Measurements from ENCODE around the gene FECH.

- RRBS: no CpG with 5 or more reads among the region's 5 CpGs
Observed at GRCh38 chr18:55224134-55225142, 265.2 kb upstream of the CCDC68 start.

DNA sequence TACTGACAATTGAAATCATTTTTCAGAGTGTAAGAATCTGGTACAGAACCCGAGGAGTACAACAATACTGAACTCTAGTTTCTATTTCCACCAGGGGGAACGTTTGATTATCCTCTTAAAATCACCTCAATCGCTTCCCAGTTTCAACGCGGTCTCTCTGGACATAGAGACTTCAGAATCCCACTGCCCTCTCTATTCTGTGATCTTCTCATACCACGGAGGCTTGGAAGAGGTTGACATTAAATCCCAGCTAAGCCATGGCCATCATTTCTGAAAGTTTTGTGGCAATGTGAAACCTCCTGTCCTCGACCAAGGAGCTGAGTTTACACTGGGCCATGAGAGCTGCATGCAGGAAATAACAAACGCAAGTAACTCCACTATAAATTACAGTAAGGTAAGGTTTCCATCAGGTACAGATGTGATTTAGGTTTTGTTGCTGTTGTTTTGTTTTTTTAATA is 299.5 kb upstream of the CCDC68 start:
- RRBS: no CpG with 5 or more reads among the region's 8 CpGs

DNA sequence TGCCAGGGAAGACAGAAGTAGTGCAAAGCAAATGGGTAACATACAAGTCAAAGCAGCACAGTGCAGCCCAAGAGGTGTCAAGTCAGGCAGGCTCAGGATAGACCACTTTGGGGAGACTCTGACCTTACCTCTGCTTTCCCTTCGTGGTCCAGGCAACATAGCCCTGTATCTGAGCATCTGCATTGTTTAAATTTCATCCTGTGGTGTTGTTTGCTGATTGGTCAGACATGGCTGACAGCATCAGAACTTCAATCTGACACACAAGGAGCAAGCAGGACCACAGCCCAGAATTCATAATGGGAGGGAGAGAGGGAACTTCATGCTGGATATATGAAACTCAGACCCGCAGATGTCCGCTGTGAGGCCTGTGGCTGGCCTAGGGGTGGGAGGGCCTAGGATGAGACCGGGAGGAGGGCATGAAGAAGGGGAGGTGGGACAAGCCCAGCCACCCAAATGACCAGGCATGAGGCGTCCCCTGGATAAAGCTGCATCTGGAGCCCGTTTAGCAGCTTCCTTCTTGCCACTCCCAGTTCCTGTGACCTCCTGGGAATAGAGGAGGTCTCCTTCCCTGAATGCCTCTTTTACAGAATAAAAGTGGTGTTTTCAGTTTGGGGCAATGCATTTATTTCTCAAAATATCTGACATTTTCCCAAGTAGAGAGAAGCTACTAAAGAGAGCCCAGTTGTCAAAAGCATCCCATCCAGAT is 285.6 kb downstream of the TCF4 start:
- RRBS: no CpG with 5 or more reads among the region's 6 CpGs

GRCh38 chr18:55405856-55406325 is 182.1 kb downstream of the TCF4 start:
- RRBS: no CpG with 5 or more reads among the region's 4 CpGs

- RRBS: no CpG with 5 or more reads among the region's 2 CpGs
Observed at GRCh38 chr18:55579542-55579775, 8.5 kb downstream of the TCF4 start.

- RRBS: no CpG with 5 or more reads among the region's 3 CpGs
Observed at GRCh38 chr18:55777571-55778088, 189.6 kb upstream of the TCF4 start.

GRCh38 chr18:55795039-55795469 is 207.1 kb upstream of the TCF4 start:
- RRBS: no CpG with 5 or more reads among the region's 1 CpG

DNA sequence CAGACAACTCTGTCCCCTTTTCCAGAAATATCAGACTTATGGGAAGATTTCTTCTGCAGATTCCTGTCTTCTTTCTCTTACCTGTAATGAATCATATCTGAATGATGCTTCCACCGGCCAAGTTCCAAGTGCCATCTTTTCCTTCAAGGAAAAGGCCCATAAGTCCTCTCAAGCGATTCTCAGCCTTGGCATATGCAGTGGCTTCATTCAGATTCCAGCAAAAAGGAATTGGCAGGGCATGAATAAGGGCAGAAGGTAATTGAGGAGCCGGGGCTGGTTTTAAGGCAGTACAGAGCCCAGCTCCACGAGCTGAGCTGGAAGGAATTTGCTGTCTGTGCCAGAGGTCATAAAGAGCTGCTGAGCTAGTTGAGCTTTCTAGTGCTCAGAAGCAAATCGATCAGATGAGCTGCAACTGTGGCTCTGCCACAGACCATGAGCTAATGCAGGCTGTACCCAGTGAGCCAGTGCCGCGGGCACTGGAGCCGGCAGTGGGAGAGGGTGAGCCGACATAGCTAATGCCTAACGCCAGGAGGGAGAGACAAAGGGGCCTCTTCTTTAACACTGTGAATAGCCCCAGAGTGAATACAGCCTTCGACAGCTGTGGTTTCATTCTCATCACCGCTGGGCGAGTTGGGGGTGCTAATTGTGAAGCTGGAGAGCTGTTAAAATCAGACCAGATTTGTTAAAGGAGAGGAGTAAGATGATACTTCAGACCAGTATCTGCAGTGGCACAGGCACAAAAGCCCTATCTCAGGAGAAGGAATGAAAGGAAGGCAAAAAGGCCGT is 410.0 kb upstream of the TCF4 start:
- RRBS: no CpG with 5 or more reads among the region's 14 CpGs

DNA sequence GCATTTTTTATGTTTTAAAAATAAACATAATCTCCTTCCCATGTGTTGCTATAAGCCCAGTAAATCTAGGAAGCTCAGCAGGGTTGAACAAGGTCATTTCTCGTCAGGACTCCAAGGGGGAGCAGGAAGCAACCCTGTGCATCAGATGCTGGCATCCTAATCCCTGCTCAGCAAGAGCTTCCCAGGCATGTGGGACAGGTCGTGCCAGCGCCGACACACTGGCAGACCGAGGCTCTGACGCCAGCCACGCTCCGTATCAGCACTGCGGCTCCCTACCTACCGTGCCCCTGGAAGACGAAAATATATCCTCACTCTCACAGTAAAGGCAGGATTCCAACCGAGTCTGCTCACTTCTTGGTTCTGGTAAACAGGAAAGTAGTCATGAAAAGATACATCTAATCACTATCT is 61.5 kb downstream of the TXNL1 start:
- RRBS: no CpG with 5 or more reads among the region's 12 CpGs

- RRBS: no CpG with 5 or more reads among the region's 6 CpGs
Observed at GRCh38 chr18:56980150-56981396, 166.3 kb upstream of the BOD1L2 start.

- RRBS: no CpG with 5 or more reads among the region's 3 CpGs
Observed at GRCh38 chr18:57258507-57258806, 93.9 kb upstream of the ST8SIA3 start.

GRCh38 chr18:57428686-57429451 is 6.3 kb upstream of the ONECUT2 start:
- RRBS: 3% methylated on average over 28 of the region's 69 CpGs

DNA sequence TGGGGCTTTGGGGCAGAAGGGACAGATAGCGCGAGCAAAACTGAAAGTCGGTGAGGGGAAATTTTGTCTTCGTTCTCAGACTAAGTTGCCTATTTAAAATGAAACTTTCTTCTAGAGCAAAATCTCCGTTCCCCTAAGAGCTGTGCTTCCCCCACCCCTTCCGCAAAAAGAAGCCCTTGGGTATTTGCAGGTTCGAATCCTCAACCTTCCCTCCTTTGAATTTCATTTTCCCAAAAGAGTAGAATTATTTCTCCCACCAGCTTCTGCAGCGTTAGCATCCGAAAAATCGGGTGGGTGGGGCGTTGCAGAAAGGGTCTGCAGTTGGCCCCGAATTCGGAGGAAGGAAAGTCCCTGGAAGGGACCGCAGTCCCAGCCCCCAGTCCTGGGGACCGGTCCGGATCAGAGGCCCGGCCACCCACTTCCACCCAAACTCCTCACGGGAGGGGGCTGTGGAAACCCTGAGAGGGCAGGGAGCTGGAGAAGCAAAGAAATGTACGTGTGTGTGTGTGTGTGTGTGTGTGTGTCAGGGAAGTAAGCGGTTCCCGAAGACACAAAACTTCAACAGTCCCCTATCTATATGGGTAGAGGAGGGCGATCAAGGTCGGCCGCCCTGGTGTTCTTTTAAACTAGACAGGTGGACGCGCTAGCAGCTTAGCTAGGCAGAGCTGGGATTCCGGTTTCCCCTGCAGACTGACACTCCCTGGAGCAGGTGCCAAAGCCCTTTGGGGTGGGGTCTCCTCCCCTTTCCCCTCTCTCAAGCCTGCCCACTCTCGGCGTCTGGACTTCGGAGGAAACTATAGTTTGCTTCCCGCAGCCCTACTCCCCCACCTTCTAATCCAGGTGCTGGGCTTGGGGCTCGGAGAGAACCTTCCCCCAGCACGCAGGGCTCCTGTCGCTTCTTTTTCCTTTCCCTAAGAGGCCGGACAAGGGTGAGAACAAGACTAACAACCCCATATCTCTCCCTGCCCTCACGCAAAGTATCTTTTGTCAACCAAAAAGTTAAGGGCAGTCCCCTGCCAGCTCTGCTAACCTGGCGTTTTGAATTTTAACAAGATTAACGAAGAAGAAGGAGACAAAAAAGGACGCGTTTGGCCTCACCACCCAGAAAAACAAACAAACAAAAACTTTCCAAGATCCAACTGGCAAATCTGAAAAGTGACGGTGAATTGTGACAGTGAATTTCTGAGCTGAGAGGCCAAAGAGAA is 4.9 kb upstream of the ONECUT2 start:
- RRBS: no CpG with 5 or more reads among the region's 41 CpGs

- RRBS: no CpG with 5 or more reads among the region's 10 CpGs
Observed at GRCh38 chr18:57433933-57434228, 1.3 kb upstream of the ONECUT2 start.

GRCh38 chr18:57437602-57438385 is 2.6 kb downstream of the ONECUT2 start:
- RRBS: 1% methylated on average over 7 of the region's 60 CpGs

DNA sequence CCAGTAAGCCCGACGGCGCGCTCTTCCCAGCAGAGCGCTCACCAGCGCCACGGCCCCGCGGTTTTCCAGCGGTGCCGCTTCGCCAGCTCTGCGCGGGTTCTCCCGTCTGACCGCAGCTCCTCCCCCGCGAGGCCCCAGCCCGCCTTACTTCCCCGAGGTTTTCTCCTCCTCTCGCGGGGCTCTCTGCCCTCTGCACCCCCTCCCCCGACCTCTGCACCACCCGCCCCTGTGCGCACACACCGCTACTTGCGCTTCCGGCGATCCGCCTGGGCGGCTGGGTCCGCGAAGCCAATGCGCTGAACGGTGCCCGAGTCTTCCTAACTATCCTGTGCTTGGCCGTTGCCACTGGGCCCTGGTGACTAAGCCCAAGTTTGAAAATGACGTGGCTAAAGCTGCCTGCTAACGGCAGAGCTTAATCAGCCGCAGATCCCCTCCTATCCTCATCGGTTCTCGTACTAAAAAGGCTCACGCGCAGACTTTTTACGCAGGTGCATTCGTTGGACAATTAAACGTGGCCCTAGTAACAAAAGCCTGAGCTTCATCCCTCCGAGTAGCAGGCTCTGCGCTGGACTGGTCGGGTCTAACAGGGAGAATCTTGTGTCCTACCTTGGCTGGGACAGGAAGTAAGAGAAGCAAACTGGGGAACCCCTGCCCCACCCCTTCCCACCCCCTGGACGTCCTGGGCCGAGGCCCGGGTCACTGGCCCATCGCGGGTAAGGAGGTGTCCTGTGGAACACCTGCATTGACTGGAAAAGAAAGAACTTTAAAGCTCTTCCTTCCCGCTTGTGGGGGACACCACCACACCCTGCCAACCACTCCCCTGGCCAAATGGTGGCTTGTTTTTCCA is 6.4 kb downstream of the ONECUT2 start:
- RRBS: no CpG with 5 or more reads among the region's 56 CpGs

- RRBS: under 1% methylated on average over 39 of the region's 89 CpGs
Observed at GRCh38 chr18:57586239-57587371, at the start of gene FECH. TSS of gene FECH (minus strand) at chr18:57586702.

DNA sequence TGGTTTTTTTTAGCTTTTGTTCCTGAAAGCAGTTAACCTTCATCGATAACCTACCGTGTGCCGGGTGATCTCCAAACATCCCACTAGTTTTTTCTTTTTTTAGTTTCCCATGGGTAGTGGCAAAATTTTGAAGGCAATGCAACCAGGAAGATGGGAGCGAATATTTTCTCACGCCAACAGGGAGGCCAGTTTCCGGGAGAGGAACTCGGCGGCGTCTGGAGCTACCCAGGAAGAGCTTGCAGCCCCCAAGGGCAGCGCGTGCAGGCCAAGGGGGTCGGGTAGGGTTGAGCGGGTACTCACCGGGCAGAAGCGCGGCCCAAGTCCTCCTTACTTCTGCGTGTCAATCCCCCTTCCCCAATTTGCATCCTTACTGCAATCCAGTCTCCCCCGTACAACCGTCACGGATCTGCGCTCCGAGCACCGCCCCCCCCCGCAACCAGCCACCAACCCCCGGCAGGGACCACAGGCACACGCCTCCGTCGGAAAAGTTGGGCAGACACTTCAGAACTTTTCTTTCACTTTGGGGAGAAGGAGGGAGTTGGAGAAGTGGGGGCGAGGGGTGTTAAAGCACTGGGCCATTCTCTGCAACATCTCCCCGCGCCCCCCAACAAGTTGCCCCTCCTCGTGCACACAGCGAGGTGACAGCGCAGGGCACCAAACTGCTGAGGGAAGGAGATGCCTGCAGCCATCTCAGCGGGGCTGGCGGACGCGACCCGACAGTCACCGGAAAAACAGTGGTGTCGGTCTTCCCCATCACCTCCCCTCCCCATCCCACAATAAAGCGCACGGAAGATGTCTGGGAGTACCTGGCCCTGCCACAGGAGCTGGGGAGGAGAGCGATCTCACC is 1.3 kb downstream of the ATP8B1 start:
- RRBS: no CpG with 5 or more reads among the region's 44 CpGs

GRCh38 chr18:58222418-58223213 is 178.6 kb downstream of the NEDD4L start:
- RRBS: 0% methylated on average over 1 of the region's 3 CpGs

DNA sequence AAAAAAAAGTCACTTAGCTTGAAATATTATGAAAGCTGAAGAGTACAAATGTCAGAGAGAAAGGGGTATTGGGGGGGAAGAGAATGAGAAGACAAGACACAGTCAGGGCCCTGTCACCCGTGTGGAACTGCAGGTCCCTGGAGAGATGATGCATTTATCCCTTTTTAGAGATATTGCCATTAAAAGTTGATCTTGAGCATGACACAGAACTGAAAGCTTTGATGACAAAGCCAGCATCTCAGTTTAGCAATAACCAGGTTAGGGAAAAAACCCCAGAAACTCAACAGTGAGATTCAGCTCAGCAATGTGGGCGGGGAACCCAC is 181.0 kb downstream of the NEDD4L start:
- RRBS: no CpG with 5 or more reads among the region's 2 CpGs